Measurements from ENCODE around the gene ABHD6.

GRCh38 chr3:58014074-58014593 lies 5.9 kb downstream of the FLNB start:
- RRBS: no CpG with 5 or more reads among the region's 10 CpGs

GRCh38 chr3:58052290-58052873 lies 44.2 kb downstream of the FLNB start:
- RRBS: no CpG with 5 or more reads among the region's 7 CpGs

DNA sequence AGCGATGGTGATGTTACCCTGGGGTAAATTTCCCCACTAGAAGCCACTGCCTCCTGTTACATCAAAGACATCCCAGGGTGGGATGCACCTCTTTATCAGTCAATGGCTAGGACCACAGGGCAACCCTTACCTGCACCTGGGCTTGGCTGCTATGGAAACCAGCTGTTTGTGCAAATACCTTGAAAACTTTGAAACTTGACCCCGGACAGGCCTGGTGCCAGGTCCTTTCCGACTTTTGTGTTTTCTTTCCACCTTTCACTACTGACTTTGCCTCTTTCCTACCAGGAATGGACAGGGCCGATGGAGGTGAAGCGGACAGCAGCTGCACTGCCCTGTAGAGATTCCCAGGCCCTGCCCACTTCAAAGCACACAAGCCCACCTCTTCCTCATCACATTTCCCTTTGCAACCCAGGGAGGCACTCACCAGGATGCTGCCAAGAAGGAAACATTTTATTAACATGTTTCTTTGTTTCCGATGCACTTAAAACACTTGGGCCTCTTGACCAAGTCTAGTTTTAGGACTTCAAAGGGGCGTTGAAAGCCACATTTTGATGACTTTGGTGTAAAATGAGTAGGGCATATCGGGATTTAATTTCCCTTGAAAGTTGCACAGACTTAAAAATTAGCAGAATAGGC lies 36.6 kb downstream of the DNASE1L3 start:
- RRBS: no CpG with 5 or more reads among the region's 8 CpGs

DNA sequence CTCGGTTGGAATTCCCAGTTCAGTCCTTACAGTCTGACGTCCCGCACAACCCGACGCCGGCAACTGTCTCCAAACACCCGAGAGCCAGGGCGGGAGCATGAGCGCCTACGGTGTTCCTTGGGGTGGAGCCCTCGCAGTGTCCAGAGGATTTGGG lies 788 bp upstream of the ABHD6 start:
- RRBS: no CpG with 5 or more reads among the region's 11 CpGs

GRCh38 chr3:58237081-58238182 lies at the start of gene ABHD6:
Gene ABHD6 (plus strand): TSS chr3:58237792.
- RRBS: 2% methylated on average over 45 of the region's 102 CpGs

- RRBS: no CpG with 5 or more reads among the region's 5 CpGs
These were observed 8.5 kb downstream of the ABHD6 start for GRCh38 chr3:58246036-58246603.

DNA sequence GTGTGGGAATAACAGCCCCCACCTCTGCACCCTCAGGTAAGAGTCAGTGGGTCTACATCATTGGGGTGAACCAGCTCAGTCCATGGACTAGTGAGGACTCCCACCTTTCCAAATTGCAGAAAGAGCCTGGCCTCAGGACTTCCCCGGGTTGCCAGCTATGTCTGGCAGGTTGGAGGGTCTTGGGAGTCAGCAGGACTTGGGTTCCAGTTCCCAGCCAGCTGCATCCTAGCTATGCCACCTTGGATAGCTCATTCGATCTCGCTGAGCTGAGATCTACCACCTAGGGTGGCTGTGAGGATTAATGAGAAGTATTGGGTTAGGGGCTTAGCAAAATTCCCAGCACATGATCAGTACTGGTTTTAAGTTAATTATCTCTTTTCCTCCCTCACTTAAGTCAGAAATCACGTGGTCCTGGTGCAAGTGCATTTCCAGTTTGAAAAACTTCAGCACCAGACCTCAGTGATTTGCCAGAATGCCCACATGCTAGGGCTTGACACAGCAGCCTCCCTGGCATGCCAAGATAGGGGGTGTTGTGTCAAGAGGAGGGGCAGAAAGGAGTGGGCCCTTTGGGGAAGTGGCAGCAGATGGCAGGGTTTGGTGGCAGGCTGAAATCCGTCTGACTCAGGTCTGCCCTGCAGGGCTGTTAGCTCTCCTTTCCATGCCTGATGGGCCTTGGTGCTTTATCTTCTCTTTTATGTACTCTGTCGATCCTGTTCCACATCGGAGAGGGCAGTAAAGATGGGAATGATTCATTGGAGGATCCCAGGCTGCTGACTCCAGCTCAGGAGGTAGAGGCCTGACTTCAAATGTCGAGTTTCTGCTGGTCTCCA lies 23.2 kb downstream of the PXK start:
- RRBS: no CpG with 5 or more reads among the region's 8 CpGs

DNA sequence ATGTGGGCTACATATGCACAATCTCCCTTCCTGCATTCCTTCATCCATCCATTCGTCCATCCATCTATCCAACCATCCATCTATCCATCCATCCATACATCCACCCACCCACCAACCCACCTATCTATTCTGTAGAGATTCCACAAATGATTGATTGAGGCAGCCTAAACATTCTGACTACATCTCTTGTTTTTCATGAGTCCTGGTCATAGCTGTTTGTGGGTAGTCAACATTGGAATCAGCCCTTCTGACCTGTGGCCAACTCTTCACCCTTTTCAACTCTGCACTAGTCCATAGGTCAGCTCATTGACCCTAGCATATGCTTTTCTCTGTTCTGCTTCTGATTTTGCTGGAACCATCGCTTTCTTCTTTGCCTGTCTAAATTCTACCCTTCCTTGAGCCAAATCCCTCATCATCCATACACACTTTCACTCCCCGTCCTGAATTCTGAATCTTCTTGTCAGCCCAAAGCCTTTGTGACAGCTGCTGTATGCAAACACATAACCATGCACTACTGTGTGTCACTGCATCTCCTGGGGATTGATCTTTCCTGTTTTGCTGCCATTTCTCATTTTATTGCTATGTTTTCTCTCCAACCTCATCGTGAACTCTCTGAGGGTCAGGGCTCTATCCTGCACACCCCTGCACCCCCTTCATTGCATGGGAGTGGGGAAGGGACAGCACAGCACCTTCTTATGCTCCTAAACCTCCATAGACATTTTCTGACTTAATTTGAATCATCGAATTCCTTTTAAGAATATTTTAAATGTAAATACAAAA lies 16.8 kb upstream of the KCTD6 start:
- RRBS: no CpG with 5 or more reads among the region's 5 CpGs

DNA sequence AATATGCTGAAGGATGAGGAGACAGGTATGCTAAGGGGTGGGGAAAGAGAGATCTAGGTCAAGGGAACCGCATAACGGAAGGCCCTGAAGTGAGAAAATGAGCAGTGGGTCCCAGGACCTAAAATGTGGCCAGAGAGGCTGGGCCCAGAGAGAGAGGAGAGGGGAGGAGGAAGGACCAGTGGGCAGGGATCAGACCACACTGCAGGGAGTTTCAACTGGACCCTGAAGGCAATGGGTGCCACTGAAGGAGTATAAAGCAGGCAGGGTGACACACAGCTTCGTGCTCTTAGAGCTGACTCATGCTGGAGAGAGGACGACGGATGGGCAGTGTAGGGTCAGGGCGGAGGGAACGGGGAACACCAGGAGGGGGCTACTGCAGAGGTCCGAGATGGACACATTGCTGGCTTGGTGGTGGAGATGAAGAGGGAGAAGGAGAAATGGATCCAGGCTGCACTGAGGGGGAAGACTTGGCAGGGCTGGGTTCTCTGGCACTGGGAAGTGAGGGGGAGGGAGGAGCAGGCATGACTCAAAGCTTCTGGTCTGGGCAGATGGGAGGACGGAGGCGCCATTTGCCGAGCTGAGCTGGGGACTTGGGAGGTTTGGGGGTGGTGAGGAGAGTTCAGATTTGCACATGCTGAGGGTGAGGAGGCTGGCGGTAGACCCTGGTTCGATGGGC lies 4.8 kb upstream of the KCTD6 start:
- RRBS: no CpG with 5 or more reads among the region's 13 CpGs

GRCh38 chr3:58573540-58574170 lies 3.5 kb downstream of the FAM107A start:
- RRBS: no CpG with 5 or more reads among the region's 8 CpGs

GRCh38 chr3:58575720-58576677 lies 1.2 kb downstream of the FAM107A start:
- RRBS: no CpG with 5 or more reads among the region's 11 CpGs

DNA sequence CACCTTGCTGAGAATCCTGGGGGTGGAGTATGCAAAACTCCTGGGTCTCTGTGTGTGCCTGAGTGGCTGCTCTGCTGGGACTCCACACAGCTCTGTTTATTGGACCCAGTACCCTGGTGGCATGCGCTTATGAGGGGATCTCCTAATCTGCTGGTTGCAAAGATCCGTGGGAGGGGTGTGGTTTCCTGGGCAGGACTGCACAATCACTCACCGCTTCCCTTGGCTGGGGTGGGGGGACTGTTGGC lies 150.4 kb downstream of the CFAP20DC start:
- RRBS: no CpG with 5 or more reads among the region's 3 CpGs

- RRBS: no CpG with 5 or more reads among the region's 16 CpGs
These were observed 1.7 kb upstream of the CFAP20DC start for GRCh38 chr3:59051400-59051951.

- RRBS: no CpG with 5 or more reads among the region's 1 CpG
These were observed 557.2 kb upstream of the CFAP20DC start for GRCh38 chr3:59606994-59607392.

- RRBS: no CpG with 5 or more reads among the region's 3 CpGs
These were observed 960.5 kb upstream of the CFAP20DC start for GRCh38 chr3:60010291-60010663.

GRCh38 chr3:60224060-60224578 lies 1027.1 kb downstream of the FHIT start:
- RRBS: no CpG with 5 or more reads among the region's 7 CpGs

GRCh38 chr3:60370682-60371499 lies 880.4 kb downstream of the FHIT start:
- RRBS: no CpG with 5 or more reads among the region's 6 CpGs

- RRBS: no CpG with 5 or more reads among the region's 16 CpGs
These were observed 540 bp upstream of the FHIT start for GRCh38 chr3:61251712-61252271.

DNA sequence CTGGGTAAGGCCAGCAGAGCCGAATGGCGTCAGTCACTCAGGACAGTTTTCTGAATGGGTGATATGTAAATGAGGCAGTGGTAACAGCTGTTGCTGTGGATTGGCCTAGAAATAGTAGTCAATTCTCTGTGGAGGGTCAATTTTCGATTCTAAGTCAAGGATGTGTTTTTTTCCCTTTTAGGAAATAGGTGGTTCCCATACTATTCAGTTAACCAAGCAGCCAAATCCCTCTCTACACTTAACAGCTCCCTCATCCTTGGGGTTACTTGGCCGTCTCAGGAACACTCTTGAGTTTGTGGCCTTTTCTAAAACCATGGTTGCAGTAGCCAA lies 121.9 kb downstream of the PTPRG start:
- RRBS: no CpG with 5 or more reads among the region's 4 CpGs

All from mononuclear cell (primary cell).